Cerebral cortex (tissue), 2 donors: ENCODE results near the genes NLRC4, YIPF4 and BIRC6.

- PRO-cap, 2 experiments, result no peak in any of the 2 experiments
These were observed 49.1 kb downstream of the XDH start for GRCh38 chr2:31365548-31365747.

DNA sequence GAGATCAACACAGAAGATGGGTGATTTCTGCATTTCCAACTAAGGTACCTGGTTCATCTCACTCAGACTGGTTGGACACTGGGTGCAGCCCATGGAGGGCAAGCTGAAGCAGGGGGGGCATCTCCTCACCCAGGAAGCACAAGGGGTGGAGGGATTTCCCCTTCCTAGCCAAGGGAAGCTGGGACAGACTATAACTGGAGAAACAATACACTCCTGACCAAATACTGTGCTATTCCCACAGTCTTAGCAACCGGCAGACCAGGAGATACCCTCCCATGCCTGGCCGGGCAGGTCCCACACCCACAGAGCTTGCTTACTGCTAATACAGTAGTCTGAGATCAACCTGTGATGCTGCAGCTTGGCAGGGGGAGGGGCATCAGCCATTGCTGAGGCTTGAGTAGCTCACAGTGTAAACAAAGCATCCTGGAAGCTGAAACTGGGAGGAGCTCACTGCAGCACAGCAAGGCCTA, 74.6 kb upstream of the XDH start:
- PRO-cap, 2 experiments, result no peak in any of the 2 experiments

GRCh38 chr2:31561691-31562330, 18.9 kb downstream of the SRD5A2 start:
- PRO-cap, 2 experiments, result no peak in any of the 2 experiments

GRCh38 chr2:31876071-31877021, 134.5 kb downstream of the MEMO1 start:
- PRO-cap, 2 experiments, result no peak in any of the 2 experiments

- PRO-cap, 2 experiments, result no peak in any of the 2 experiments
These were observed at the start of gene NLRC4 for GRCh38 chr2:32264663-32265194. TSS of gene NLRC4 (minus strand) at chr2:32264886.

GRCh38 chr2:32277489-32278817, at the start of gene YIPF4:
TSS of gene YIPF4 (plus strand) at chr2:32277904.
- PRO-cap, 2 experiments, result peak in 1 of 2 experiments; most common plus-strand start chr2:32277910 (in 1); most common minus-strand start chr2:32277796 (in 1)

GRCh38 chr2:32356275-32357558, at the start of gene BIRC6:
TSS of gene BIRC6 (plus strand) at chr2:32357023.
- PRO-cap, 2 experiments, result peak in 1 of 2 experiments; most common plus-strand start chr2:32357204 (in 1); most common minus-strand start chr2:32356916 (in 1)

- PRO-cap, 2 experiments, result no peak in any of the 2 experiments
These were observed 71.4 kb downstream of the BIRC6 start for GRCh38 chr2:32428199-32428626.

GRCh38 chr2:32812313-32812791, 134.4 kb upstream of the LTBP1 start:
- PRO-cap, 2 experiments, result no peak in any of the 2 experiments

DNA sequence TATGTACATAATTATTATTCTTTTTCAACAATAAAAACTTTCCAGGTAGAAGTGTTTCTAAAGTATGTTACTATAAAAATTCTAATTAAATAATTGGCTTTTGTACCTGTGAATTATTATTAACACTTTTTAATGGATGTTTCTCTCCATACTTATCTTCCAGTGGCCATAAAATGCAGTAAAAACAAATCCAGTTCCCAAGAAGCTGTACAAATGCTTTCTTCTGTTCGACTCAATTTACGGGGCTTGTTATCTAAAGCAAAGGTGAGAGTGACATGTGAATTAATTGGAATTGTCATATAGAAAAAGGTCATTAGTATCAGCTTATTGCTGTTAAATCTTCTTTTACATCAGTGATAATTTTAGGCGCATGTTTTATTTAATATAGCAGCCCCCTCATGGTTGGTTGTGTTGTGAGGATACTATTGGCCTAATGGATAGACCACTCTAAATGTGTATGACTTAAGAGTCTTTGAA, 129.4 kb upstream of the LTBP1 start:
- PRO-cap, 2 experiments, result no peak in any of the 2 experiments

DNA sequence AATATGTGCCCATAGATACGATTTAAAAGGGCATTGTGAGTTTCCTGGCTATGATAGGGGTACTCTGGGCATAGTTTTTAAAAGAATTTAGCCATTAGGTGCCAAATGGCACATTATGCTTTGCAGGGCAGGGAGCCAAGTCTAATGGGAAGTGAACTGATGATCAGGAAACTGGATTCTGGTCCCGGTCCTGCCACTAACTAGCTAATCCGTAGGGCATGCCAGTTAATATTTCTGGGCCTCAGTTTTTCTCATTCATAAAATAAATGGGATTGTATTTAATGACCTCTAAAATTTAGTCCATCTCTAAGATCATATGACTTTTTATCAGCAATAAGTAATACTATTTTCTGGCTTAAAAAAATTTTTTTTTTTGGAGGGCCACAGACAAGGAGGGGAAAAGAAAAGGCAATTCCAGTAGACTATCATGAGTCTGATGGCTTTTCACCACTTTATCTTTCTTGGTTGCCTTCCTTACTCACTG, 189.4 kb downstream of the LTBP1 start:
- PRO-cap, 2 experiments, result no peak in any of the 2 experiments

DNA sequence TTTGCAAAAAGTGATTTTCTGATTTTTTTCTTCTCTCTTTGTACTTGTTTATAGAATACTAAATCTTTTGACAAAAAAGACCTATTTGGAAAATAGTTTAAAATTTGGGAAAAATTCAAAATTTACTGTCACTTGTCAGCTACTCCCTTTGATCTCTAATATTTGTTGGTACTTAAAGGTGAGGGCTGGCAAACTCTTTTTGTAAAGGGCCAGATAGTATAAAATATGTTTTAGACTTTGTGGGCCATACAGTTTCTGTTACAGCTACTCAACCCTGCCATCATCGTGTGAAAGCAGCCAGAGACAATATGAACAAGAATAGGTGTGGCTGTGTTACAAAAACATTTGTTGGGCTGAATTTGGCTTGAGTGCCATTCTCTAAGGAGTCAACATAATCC, 190.5 kb downstream of the LTBP1 start:
- PRO-cap, 2 experiments, result no peak in any of the 2 experiments

GRCh38 chr2:33314835-33315611, 161.4 kb upstream of the RASGRP3 start:
- PRO-cap, 2 experiments, result no peak in any of the 2 experiments

- PRO-cap, 2 experiments, result no peak in any of the 2 experiments
These were observed 143.0 kb upstream of the RASGRP3 start for GRCh38 chr2:33333246-33334062.

DNA sequence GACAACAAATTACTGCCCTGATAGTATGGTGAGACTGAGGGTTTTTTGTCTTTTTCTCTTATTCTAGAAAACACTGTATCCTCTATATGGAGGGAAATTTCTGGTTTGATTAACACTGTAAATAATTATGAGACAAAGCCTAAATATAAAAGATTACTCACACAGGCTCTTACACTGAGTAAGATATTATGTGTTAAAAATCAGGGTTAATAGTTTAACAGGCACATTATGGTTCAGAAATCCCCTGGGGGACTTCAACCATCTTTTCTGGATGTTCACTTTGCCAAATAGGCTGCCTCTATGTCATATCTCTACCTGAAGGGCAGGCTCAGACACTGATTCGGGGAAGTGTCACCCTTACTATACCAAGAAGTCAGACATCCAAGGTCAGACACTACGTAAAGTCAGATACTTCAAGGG, 1.2 kb upstream of the RASGRP3 start:
- PRO-cap, 2 experiments, result no peak in any of the 2 experiments

DNA sequence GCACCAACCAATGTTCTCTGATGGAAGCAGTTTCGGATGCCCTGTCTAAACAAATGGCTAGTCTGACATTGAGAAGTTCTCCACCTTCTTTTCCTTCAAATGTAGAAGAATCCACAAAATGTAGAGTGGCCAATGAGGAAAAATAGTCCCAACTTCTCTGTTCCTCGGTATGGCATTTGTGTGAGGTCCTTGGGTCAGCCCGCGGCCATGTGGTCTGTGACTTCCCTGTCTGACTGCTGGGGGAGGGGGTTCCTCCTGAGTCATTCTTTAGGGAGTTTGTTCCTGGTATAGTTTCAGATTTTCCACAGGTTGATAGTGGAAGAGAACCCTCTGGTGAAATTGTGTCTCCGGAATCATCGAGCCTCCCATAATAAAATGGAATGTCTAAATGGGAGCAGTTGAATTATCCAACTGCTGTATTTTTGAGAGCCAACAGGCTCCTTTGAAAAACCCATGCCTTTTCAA, 1.7 kb downstream of the RASGRP3 start:
- PRO-cap, 2 experiments, result no peak in any of the 2 experiments

DNA sequence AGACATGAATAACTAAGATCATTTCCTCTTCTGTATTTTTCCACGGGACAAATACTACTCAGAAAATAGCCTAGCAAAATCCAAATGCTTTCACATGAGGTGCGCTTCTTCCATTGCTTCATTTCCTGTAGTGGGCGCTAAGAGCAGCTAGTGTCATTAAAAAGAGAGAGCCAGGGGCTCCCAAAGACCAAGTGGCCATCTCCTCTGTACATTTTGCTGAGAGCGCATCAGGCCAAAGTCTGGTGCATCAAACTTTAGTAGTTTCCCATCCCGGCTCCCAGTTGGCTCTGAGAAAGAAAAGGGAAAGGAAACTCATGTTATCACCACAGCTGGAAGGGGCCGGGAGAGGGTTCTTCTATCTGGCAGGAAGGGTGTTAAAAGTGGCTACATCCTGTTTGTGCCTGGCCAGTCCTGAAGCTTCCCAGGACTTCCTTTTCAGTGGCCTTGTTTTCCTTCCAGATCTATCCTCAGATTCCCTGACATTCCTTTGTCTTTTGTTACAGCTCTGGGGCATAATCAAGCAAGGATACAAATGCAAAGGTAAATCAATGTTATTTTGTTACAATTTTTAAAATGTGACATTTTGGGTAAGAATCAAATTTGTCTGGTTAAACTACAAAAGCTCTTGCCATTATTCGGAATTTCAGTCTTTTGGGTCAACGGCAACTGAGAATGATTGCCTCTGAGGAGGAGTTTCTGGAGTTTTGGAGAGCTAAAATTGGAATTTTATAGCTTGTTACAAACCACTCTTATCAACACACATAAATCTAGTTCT, 43.9 kb downstream of the FAM98A start:
- PRO-cap, 2 experiments, result no peak in any of the 2 experiments

DNA sequence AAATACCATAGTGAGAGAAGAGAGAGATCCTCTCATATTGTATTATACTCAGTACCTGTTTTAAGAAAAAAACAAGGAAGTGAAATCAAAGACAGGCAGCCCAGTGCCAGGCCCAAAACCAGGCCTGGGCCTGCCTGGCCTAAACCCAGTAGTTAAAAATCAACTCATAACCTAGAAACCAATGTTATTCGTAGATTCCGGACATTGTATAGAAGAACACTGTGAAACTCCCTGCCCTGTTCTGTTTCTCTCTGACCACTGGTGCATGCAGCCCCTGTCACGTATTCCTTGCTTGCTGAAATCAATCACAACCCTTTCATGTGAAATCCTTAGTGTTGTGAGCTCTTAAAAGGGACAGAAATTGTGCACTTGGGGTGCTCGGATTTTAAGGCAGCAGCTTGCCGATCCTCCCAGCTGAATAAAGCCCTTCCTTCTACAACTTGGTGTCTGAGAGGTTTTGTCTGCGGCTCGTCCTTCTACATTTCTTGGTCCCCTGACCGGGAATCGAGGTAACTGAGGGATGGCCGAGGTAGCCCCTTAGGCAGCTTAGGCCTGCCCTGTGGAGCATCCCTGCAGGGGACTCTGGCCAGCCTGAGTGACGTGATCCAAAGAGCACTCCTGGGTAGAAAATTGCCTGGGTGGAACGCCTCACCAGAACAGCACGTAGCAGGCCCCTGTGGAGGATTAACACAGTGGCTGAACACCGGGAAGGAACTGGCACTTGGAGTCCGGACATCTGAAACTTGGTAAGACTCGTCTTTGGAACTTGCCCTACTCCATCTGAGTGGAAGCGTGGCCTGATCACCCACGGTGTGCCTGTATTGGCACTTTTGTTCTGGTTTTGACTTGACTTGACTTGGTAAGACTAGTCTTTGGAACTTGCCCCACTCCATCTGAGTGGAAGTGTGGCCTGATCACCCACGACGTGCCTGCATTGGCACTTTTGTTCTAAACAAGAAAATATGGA, 1078.4 kb upstream of the FAM98A start:
- PRO-cap, 2 experiments, result no peak in any of the 2 experiments

DNA sequence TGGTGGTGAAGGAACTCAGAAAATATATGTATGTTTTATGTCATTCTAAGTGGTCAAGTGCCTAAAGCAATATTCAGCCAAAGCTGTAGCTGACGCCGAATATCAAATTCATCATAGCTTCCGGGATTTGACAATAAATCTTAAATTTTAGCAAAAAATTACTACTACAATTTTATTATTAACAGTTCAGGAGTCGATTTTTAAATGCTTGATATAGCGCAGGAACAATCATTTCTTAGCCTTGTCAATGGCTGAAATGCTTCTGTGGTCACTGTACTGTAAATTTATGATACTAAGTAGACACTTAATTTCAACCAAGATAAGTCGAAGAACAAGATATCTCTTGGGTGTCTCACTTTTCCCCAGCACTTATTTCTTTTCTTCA, 101.8 kb upstream of the CRIM1 start:
- PRO-cap, 2 experiments, result no peak in any of the 2 experiments

DNA sequence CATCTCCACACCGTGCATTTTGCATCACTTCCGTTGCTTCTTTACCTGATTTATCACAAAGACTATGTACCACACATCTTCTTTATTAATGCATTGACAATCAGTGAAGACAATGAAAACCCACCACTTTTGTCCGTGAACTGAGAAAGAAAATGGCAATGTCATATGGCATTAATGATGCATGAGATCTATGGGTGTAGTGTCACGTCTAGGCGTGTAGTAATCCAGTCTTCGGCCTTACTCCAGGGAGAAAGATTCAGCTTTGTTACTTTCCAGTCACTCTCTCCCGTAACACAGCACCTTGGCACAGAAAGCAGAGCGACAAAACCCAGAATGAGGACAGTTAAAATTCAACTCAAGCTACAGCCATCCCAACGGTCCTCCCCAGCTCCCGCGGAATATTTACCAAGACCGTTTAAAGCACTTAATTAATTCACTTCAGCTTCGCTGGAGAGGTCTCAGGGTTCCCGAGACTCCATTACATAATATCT, 851 bp upstream of the CRIM1 start:
- PRO-cap, 2 experiments, result no peak in any of the 2 experiments